ENCODE measurements around a stretch of chr12.

DNA sequence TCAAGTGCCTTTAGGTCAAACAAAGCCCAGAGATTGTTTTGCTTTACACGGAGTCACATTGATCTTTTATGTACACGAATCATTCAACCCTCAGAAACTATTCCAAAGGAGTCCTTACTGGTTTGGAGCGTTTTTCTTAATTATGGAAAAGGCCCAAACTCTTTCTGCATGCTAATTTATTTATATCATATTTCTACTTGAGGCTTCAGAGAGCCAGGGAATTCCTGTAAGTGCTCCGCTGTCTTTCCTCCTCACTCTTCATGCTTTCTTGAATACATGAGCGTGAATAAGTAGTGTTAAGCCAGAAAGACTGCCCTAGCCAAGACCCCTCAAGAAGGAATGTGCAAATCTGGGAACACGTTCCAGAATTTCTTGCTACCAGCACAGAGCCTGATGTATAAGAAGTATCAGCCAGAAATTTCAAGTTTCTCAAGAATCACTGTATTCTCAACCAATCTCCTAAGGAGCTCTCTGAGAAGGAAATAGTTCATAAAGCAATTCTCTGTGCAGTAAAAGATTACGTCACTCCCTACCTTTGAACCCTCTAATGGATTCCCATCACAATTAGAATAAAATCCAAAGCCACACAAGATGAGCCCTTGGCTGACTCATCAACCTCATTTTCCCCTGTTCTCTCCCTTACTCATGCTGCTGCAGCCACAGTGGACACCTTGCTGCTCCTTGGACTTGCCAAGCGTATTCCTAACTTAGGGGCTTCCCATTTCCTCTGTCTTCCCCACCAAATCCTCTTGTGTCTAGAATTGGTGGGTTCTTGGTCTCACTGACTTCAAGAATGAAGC, 6.8 kb upstream of the TSPAN8 start:
- PRO-cap = unidirectional peak, minus-strand start at position 262 of the sequence; bidirectional peak, plus-strand start at position 620 of the sequence, minus-strand start at position 461 of the sequence

- PRO-cap = unidirectional peak, plus-strand start at chr12:71439221
These were observed 813 bp upstream of the LGR5 start for GRCh38 chr12:71438668-71439302.

DNA sequence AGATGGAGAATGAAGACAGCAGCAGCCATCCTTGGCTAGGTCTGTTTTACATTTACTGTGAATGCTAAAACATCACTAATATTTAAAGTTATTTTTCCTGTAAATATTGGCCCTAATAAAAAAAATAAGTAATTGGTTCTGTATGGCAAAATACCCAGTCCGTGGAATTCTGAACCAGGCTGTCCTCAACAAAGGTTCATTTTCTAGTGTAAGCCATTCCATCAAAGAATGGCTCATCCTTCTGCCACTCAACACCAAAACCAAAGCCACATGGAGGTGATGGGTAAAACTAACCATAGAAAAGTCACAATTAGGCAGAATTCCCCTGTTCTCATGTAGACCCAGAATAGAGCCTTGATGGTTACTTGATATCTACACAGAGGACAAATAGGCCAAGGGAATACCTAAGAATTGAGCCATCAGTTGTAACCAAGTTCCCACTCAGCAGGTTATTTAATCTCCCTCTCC, 90.9 kb downstream of the LGR5 start:
- PRO-cap = no peak

- PRO-cap = no peak
These were observed 60.7 kb downstream of the ZFC3H1 start for GRCh38 chr12:71602800-71603565.

- PRO-cap = no peak
These were observed 25.6 kb downstream of the TBC1D15 start for GRCh38 chr12:71865104-71865516.

DNA sequence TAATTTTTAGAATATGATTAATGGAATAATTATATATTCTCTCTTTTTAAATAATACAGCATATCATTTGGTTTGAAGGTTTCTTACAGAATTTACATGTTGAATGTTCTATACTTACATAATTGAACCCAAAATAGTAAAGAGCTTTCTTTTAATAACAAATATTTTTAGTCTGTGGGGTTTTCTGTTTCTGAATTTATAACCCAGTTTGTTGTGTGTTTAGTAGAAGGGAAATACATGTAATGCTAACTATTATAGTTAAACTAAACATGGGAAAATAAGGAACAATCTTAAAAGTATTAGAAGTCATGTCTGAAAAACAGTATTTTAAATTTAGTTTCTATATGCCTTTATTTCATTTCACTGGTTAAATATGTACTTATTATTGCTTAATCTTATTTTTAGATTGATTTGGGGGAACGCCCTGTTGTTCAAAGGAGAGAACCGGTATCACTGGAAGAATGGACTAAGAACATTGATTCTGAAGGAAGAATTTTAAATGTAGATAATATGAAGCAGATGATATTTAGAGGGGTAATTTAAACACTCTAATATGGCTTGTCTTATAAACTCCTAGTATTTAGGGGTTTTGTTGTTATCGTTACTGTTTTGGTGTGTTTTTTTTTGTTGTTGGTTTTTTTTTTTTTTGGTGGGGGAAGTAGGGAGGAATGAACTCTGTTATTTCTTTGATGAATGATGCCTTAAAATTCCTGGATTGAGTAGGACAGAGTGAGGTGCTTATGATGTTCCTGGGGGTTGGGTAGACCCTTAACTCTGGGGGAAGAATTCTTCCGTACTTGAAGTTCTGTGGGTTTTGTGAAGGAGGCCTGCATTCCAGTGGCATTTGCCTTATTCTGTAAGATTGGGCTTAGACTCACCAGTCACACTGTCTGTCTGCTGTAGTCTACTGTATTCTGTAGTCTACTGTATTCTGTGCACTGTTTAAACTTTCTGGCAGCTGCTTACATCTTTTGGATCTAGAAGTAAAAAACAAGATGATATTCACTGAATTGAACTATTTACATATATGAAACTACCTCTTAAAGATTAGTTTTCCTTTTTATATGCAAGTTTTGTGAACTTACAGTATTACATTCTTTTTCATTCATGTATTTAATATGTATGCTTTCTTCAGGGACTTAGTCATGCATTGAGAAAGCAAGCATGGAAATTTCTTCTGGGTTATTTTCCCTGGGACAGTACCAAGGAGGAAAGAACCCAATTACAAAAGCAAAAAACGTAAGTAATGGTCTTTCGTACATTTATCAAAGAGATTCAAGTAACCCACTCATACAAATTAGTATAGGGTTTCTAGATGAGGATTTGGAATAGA, 42.6 kb upstream of the TPH2 start:
- PRO-cap = no peak

GRCh38 chr12:71897533-71897916, 41.1 kb upstream of the TPH2 start:
- PRO-cap = no peak

GRCh38 chr12:71947351-71948194, 8.9 kb downstream of the TPH2 start:
- PRO-cap = no peak

DNA sequence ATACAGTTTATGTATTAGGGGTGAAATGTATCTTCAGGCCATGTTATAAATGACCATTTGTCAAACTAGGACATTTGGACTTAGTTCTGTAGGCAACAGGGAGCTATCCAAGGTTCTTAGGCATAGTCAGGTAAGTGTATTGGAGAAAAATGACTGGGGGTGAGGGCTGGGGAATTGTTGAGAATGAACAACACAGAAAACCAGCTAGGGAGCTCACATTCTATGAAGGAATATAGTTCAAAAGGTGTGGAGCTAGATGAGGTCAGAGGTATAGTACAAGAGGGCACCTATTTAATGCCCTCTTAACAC, 42.6 kb downstream of the TPH2 start:
- PRO-cap = no peak

GRCh38 chr12:72274821-72275461, 2.8 kb downstream of the TRHDE start:
- PRO-cap = no peak

- PRO-cap = no peak
These were observed 268.2 kb upstream of the KRR1 start for GRCh38 chr12:75779642-75780000.

- PRO-cap = no peak
These were observed 206.3 kb downstream of the NAP1L1 start for GRCh38 chr12:75877985-75878772.

- PRO-cap = no peak
These were observed 110.0 kb downstream of the NAP1L1 start for GRCh38 chr12:75974505-75974911.

DNA sequence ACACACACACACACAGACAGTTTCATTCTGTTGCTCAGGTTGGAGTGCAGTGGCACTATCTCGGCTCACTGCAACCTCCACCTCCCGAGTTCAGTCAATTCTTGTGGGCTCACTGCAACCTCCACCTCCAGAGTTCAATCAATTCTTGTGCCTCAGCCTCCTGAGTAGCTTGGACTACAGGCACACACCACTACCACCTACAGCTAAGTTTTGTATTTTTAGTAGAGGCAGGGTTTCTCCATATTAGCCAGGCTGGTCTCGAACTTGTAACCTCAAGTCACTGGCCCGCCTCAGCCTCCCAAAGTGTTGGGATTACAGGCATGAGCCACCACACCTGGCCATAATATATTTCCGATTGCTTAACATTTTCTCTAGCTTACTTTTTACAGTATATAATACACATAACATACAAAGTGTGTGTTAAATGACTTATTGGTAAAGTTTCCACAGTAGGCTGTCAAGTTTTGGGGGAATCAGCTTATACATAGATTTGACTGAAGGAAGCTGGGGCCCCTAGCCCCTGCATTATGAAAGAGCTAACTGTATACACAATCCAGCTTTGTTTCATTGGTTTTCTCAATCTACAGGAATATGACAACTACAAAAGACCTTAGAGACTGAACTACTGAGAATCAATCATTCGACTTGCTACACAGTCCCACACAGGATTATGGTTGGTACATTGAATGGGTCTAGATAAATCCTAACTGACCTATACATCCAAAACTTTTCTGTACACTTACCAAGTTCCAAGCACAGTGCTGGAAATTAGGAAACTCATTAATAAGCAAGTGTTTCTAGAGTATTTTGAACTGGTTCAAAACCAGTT, 43.7 kb downstream of the NAP1L1 start:
- PRO-cap = no peak

GRCh38 chr12:76083612-76084454, 652 bp downstream of the NAP1L1 start:
- PRO-cap = unidirectional peak, plus-strand start at chr12:76084073

GRCh38 chr12:76158544-76159336, 74.3 kb upstream of the NAP1L1 start:
- PRO-cap = no peak

GRCh38 chr12:76266562-76267364, 81.5 kb downstream of the BBS10 start:
- PRO-cap = no peak

- PRO-cap = no peak
These were observed 23.1 kb upstream of the BBS10 start for GRCh38 chr12:76371375-76371645.

DNA sequence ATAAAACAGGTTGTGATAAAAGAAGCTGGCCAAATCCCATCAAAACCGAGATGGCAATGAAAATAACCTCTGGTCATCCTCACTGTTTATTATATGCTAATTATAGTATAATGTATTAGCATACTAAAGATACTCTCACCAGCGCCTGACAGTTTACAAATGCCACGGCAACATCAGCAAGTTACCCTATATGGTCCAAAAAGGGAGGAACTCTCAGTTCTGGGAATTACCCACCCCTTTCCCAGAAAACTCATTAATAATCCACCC, 51.0 kb downstream of the OSBPL8 start:
- PRO-cap = no peak

GRCh38 chr12:76518941-76519681, 40.5 kb downstream of the OSBPL8 start:
- PRO-cap = no peak

Data from colonic mucosa (tissue), 1 donor.